SK-MEL-5 (cell line): ENCODE measurements around a stretch of chr11.

RAMPAGE:
- cytosol, long total RNA = no peak
- long total RNA = no peak
- nucleus, long total RNA = no peak
These were observed 40.2 kb upstream of the DLAT start for GRCh38 chr11:111984893-111985568.

RAMPAGE:
- cytosol, long total RNA = no peak
- long total RNA = no peak
- nucleus, long total RNA = no peak
These were observed 18.4 kb upstream of the DLAT start for GRCh38 chr11:112006577-112007477.

RAMPAGE:
- cytosol, long total RNA = no peak
- long total RNA = no peak
- nucleus, long total RNA = no peak
These were observed 11.0 kb downstream of the IL18 start for GRCh38 chr11:112152823-112153430.

DNA sequence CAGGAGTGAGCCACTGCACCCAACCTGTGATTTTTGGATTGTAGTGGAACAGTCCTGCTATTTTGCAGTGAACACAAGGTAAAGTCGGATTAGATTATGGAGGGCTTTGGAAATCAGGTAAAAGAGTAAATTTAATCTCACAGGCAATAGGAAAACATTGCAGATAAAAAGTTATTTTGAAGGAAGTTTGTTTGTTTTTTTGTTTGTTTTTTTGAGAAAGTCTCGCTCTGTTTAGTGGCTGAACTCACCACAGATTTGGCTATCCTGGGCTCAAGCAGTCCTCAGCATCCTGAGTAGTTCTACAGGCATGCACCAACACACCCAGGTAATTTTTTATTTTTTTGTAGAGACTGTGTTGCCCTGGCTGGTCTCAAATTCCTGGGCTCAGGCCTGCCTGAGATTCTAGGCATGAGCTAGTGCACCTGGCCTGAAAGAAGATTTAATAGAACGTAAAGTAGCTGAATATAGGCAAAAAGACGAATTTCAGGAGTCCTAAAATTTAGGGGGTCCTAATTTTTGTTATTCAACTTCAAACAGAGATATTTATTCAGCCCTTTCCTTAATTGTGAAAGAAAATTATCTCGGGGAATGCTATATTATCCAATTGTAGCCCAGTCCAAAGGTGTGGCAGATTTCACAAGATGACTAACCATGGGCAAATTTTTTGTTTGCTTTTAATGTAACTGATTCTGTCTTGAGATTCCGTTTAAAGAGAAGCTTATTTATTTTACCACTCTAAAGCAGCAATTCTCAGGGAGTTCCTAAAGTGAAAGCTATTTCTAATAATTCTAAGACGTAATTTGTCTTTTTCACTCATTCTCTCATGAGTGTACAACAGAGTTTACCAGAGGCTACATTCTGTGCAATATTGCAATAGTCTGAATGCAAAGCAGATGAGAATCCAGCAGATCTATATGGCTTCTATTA, 1.0 kb downstream of the IL18 start:
RAMPAGE:
- cytosol, long total RNA = no peak
- long total RNA = no peak
- nucleus, long total RNA = no peak

DNA sequence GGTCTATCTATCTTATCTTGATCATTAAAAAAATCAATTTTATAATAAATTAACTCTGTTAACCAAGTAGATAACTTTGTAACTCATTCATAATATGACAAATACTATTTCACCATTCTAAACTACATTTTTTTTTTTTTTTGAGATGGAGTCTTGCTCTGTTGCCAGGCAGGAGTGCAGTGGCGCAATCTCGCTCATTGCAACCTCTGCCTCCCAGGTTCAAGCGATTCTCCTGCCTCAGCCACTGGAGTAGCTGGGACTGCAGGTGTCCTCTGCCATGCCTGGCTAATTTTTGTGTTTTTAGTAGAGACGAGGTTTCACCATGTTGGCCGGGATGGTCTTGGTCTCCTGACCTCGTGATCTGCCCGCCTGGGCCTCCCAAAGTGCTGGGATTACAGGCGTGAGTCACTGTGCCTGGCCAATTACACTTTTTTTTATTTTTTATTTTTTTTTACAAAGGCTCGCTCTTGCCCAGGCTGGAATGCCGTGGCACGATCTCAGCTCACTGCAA, 19.8 kb downstream of the BCO2 start:
RAMPAGE:
- cytosol, long total RNA = no peak
- long total RNA = no peak
- nucleus, long total RNA = no peak

GRCh38 chr11:112321285-112322423, 61.0 kb upstream of the PLET1 start:
RAMPAGE:
- cytosol, long total RNA = no peak
- long total RNA = no peak
- nucleus, long total RNA = no peak

RAMPAGE:
- cytosol, long total RNA = no peak
- long total RNA = no peak
- nucleus, long total RNA = no peak
These were observed 104.3 kb upstream of the PLET1 start for GRCh38 chr11:112364892-112365504.

DNA sequence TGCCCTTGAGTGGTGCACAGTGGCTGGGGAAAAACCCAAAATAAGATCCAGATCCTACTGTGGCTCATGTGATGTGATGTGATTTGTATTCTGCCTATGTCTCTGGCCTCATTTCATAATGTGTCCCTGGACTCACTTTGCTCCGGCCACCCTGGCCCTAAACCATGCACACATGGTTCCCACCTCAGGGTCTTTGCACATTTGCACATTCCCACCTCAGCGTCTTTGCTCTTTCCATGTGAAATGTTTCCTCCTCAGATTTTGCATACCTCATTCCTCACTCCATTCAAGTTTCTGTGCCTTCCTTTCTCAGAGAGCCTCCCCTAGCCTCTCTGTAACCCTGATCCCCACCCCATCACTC, 208.0 kb upstream of the PLET1 start:
RAMPAGE:
- cytosol, long total RNA = no peak
- long total RNA = no peak
- nucleus, long total RNA = no peak

GRCh38 chr11:112553115-112553449, 292.4 kb upstream of the PLET1 start:
RAMPAGE:
- cytosol, long total RNA = no peak
- long total RNA = no peak
- nucleus, long total RNA = no peak

GRCh38 chr11:112776694-112777132, 184.5 kb upstream of the NCAM1 start:
RAMPAGE:
- cytosol, long total RNA = no peak
- long total RNA = no peak
- nucleus, long total RNA = no peak

DNA sequence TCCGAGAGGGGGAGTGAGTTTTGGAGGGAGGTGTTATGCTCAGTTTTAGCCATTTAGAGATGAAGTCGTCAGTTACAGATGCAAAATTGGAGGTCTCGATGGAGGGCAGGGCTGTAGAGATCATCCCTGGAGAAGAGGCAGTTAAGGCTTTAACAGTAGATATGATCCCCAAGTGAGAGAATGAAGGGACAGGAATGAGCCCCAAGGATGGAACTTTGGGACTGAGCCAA, 108.9 kb upstream of the NCAM1 start:
RAMPAGE:
- cytosol, long total RNA = no peak
- long total RNA = no peak
- nucleus, long total RNA = no peak

DNA sequence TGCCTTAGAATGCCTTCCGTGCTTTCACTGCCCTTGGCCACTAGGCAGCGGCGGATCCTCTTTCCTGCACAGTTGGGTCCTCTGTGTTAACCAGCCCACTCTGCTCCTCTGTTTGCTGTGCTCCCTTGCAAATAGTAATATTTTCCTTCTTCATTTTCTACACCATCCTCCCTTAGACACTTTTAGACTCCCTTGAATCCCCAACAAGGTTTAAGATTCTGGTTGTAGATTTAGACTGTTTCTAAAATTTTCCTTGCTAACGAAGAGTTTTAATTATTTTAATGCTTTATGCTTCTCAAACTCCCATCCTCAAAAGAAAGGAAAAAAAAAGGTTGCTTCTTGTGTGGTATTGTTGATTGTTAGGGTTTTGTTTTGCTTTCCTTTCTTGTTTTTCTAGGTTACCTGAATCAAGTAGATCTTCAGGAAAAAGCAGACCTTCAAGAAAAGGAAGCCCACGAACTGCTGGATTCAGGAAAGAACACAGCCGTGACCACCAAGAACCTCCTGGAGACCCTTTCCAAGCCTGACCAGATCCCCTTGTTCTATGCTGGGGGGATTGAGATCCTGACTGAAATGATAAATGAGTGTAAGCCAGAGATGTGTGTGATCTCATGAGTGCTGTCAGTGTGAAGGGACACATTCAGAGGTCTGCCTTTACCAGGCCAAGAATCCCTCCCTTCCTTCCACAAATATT, 24.7 kb downstream of the TTC12 start:
RAMPAGE:
- cytosol, long total RNA = no peak
- long total RNA = no peak
- nucleus, long total RNA = no peak

DNA sequence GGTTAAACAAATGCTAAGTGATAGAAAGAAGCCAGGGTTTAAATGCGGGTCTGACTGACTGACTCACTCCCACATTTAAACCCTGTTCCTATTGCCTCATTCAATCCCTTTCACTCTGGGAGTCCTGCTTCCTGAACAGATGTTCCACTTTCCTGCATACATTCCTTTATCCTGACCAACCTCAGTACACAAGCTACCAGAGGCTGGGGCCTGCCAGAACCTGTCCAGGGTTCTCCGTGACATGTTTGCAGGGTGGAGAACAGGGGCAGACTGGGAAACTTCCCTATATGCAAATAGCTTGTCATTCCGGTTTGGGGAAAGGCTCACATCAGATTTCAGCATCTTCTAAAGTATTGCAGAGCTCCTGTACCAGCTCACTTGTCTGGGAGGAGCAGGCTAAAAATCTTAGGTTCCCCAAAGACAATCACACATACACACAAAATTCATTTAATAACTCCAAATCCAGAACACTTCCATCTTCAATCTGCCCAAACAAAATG, 3.0 kb upstream of the ANKK1 start:
RAMPAGE:
- cytosol, long total RNA = no peak
- long total RNA = no peak
- nucleus, long total RNA = no peak

DNA sequence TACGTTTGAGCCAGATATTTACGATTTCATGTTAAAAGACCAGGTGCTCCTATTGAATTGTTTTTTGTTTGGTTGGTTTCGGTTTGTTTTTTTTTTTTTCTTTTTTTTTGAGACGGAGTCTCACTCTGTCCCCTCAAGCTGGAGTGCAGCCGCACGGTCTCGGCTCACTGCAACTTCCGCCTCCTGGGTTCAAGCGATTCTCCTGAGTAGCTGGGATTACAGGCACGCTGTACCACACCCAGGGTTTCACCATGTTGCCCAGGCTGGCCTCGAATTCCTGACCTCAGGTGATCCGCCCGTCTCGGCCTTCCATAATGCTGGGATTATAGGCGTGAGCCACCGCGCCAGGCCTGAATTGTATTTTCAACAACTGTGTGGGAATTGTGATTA, 857 bp upstream of the USP28 start:
RAMPAGE:
- cytosol, long total RNA = no peak
- long total RNA = no peak
- nucleus, long total RNA = no peak

RAMPAGE:
- cytosol, long total RNA = no peak
- long total RNA = no peak
- nucleus, long total RNA = no peak
These were observed 111.8 kb downstream of the ZBTB16 start for GRCh38 chr11:114170935-114172032.

RAMPAGE:
- cytosol, long total RNA = no peak
- long total RNA = no peak
- nucleus, long total RNA = no peak
These were observed 113.7 kb downstream of the ZBTB16 start for GRCh38 chr11:114172968-114173771.

GRCh38 chr11:114190854-114191202, 105.4 kb upstream of the NNMT start:
RAMPAGE:
- cytosol, long total RNA = no peak
- long total RNA = no peak
- nucleus, long total RNA = no peak

RAMPAGE:
- cytosol, long total RNA = no peak
- long total RNA = no peak
- nucleus, long total RNA = no peak
These were observed 94.3 kb upstream of the NNMT start for GRCh38 chr11:114201725-114202490.

RAMPAGE:
- cytosol, long total RNA = no peak
- long total RNA = no peak
- nucleus, long total RNA = no peak
These were observed 69.8 kb upstream of the NNMT start for GRCh38 chr11:114226448-114226794.

GRCh38 chr11:114291184-114292212, 4.7 kb upstream of the NNMT start:
RAMPAGE:
- cytosol, long total RNA = no peak
- long total RNA = no peak
- nucleus, long total RNA = no peak